Frontal cortex (tissue), 2 donors: ENCODE data around the gene MZT2A.

- RAMPAGE, long total RNA: no peak
Observed at GRCh38 chr2:128536996-128537679, 218.5 kb upstream of the HS6ST1 start.

GRCh38 chr2:128988578-128989049 is 669.9 kb upstream of the HS6ST1 start:
- RAMPAGE, long total RNA: no peak

DNA sequence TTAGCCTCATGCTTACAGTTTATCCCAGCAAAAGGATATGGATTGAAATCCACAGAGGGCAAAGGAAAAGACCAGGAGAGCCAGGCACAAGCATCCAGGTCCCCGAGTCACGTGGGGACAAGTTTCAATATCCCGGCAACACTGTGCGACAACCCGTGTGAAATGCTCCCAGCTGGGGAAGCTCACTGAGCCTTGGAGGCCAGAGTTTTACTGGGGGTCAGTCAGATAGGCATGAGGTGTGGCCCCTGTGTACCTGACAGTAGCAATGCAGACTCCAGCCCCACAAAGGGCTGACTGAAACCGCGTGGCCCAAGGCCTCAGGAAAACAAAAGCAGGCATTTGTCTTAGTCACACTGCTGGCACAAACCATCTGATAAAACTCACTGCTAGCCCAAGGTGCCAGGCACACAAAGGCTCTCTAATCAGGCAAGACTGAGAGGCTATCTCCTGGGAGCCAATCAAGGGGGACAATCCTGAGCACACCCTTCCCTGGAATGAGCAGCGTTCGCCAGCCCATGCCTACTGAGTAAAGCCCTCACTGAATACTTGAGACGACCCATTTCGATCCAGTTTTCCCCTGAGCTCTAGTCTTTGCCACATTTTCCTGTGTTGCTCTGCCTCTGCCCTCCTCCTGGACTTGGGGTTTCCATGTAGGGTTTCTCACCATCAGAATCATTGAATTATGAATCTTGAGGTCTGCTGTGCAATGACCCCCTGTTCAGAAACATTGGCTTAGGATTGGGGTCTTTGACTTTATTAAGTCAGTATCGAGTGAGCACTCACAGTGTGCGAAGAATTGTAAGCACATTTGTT is 786.5 kb upstream of the RAB6C start:
- RAMPAGE, long total RNA: no peak

GRCh38 chr2:130189070-130189504 is 7.0 kb downstream of the MZT2B start:
- RAMPAGE, long total RNA: no peak

DNA sequence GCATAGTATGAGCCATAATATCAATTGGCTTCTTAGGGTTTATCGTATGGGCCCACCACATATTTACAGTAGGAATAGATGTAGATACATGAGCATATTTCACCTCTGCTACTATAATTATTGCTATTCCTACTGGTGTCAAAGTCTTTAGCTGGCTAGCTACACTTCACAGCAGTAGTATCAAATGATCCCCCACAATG is 67.3 kb downstream of the CCDC115 start:
- RAMPAGE, long total RNA: no peak

DNA sequence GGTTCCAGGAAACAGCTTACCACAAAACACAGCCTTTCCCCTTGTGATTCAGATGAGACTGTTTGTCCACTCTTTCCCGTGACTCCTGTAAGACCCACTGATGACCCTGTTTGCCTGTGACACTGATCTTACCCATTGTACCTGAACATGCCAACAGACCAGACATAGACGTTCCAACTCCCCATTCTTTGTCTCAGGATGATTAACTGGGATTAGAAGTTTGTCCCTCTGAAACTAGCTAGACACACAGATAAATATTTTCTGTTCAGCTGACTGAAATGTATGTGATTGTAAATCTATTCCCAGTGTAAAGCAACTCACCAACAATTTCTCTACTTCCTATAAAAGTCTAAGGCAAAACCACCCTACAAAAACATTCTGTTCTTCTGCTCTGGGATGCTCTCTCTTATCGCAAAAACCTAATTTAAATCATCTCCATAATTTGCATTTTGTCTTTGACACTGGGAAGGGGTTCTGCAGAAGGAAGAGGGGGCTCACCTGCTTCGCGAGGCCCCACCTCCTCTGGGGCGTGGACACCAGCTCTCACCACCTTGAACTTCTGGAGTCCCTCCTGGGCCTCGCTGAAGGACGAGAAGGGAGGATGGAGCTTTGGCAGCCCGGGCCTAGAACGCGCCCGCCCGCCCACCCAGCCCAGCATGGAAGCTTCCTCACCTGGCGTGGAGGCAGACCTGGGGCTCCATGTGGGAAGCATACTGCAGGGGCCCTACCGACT is 629 bp downstream of the CCDC115 start:
- RAMPAGE, long total RNA: no peak

- RAMPAGE, long total RNA: no peak
Observed at GRCh38 chr2:130387762-130388130, 31.9 kb downstream of the PTPN18 start.

DNA sequence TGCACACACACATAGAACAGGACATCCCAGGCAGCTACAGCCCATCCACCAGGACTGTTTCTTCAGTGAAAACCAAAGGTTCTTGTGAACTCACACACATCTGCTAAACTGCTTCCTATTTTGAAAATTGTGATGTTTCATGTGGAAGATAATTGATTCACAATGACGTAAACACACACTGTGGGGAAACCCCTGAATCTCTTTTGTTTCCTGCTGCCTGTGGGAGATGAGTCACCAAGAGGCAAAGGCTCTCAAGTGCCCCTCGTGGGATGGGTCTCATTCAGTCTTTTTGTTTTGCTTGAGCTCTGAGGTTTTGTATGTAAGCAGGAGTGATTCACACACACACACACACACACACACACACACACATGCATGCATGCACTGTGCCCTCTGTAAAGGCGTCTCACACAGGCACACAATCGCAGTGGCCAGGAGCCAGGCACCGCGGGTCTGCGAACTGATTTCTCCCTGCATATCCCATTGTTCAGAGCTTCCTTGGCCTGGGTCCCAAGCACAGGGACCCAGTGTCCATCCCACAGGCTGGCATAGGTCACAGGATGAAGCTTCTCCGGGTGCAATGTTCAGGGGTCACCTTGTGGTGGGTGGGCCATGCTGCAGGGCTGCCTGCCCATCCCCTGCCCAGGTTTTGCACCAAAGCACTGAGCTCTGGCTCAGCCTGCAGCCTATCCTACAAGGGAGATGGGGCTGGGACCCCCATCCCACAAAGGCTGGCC is 12.1 kb upstream of the ARHGEF4 start:
- RAMPAGE, long total RNA: no peak

GRCh38 chr2:130837646-130838247 is 1.0 kb downstream of the ARHGEF4 start:
- RAMPAGE, long total RNA: no peak

GRCh38 chr2:130991848-130992206 is 101.4 kb downstream of the FAM168B start:
- RAMPAGE, long total RNA: no peak

GRCh38 chr2:131017242-131017806 is 75.9 kb downstream of the FAM168B start:
- RAMPAGE, long total RNA: no peak

DNA sequence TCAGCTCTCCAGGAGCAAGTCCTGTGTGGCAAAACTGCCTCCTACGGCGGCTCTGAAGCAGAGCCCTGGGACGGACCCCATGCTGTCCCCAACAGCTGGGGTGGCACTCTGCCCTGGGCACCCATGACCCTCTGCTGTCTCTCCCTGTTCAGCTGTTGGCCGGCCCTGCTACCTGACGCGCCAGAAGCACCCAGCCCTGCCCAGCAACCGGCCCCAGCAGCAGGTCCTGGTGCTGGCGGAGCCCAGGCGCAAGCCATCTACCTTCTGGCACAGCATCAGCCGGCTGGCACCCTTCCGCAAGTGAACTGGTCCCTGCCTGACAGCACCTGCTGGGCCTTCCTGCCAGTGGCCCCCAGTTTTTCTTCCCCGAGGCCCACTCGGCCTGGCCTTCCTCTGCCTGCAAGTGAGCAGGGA is 47.4 kb downstream of the FAM168B start:
- RAMPAGE, long total RNA: no peak

DNA sequence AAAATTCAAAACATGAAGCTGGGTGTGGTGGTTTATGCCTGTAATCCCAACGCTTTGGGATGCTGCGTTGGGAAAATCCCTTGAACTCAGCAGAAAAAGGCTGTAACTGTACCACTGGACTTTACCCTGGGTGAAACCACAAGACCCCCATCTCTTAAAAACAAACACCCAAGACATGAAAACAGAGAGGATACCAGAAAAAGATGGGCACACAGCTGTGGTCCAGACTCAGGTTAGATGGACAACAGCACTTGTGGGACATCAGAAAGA is 25.4 kb downstream of the FAM168B start:
- RAMPAGE, long total RNA: no peak

DNA sequence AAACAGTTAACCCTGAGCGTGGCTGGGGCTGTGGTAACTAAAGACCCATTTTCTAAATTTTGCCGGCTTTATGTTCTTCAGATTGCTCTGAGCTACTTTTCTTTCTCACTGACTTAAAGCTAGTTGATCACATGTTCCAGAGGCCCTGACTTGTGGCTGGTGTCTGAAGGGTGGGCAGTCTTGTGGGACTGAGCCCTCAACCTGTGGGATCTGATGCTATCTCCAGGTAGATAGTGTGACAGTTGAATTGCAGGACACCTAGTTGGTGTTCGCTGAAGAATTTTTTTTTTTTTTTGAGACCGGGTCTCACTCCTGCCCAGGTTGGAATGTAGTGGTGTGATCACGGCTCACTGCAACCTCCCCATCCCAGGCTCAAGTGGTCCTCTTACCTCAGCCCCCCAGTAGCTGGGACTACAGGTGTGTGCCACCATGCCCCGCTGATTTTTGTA is 7.7 kb downstream of the PLEKHB2 start:
- RAMPAGE, long total RNA: no peak

DNA sequence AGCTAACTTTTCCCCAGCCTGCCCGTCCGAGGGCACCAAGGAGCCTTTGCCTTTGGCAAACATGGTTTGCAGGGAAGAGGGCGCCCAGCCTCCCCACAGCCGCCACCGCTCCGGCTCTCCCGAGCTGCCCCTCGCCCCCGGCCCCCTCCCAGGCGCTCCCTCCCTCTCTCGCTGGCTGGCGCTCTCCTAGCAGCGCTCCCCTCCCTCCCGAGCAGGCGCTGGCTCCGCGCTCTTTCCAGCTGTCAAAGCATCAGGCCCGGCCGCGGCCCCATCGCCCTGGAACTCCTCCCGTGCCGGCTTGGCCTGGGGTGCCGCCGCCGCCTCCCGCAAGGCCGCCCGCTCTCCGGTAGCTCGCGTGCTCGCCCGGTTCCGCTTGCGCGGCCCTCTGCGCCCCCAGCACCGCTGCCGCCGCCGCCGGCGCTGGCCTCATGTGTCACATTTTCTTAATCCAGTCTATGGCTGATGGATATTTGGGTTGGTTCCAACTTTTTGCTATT is 10.7 kb downstream of the RAB6D start:
- RAMPAGE, long total RNA: no peak

DNA sequence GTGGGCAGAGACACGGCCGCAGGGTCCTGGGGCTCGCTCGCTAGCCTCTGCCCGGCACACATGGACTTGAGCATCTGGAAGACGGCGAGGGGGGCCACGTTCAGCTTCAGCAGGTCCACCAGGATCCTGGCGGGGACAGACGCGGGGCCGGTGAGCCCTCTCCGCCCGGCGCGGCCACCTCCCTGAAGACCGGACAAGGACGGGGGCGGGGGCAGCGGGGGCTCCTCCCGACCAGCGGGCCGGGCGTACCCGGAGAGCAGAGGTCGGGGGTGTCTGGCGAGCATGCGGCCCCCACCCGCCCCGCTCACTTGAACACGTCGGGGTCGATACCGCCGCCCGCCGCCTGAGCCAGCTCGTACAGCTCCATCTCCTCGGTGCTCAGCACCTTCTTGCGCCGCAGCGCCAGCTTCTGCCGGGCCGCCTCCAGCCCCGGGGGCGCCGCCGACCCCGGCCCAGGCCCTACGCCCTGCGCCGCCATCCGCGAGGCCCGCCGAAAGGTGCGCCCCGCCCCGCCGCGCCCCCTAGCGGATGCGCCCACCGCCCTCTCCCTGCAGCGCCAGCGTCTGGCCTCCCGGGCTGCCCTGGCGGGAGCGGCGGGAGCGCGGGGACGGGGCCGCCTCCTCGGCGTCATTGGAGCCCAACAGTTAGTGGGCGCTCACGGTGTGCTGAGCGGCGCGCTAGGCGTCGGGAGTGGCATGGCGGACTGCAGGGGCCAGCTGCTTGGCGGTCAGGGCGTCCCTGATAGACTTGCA is at the start of gene MZT2A:
Gene MZT2A, minus strand, starts transcription at position 499 of the 752 bp plus-strand sequence.
- RAMPAGE, long total RNA: no peak

DNA sequence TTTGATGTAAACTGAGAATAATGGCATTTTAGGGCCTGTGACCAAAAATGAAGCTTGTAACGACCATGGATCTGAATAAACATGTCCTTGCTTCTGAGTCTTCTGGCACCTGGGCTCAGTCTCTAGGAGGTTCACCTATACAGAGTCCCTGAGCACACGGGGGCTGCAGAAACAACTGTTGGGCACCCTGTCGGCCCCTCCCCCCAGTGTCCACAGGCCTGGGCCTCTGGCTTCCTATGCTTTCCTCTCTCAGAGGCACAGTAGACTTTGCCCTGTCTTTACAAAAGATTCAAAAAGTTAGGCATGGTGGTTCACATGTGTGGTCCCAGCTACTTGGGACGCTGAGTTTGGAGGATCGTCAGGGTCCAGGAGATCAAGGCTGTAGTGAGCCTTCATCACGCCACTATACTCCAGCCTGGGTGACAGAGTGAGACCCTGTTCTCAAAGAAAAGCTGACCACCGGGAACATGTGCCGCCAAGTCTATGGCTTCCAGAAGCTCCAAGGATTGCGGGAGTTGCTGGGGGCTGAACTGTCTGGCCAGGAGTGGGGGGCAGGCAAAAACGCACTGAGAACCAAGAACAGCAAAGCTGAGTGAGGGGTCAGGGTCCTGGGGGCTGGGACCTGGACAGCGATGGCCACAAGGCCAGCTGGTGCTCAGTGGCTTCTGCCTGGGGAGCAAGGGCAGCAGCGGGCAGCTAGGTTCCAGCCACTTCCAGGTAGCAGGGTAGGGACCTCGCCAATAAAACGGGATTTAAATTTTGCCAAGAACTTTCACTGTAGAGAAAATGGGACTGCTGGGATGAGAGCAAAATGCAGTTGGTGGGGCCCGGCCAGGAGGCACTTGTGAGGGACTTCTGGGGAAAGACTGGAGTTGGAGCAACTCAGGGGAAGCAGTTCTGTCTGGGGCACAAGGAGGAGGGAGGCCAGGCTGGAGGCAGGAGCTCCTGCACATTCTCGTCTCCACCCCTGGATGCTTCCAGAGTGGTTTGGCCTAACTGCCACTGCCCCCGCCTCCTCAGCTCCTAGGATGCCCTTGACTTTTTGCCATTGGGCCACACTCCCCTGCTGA is 5.9 kb upstream of the CCDC74A start:
- RAMPAGE, long total RNA: no peak

DNA sequence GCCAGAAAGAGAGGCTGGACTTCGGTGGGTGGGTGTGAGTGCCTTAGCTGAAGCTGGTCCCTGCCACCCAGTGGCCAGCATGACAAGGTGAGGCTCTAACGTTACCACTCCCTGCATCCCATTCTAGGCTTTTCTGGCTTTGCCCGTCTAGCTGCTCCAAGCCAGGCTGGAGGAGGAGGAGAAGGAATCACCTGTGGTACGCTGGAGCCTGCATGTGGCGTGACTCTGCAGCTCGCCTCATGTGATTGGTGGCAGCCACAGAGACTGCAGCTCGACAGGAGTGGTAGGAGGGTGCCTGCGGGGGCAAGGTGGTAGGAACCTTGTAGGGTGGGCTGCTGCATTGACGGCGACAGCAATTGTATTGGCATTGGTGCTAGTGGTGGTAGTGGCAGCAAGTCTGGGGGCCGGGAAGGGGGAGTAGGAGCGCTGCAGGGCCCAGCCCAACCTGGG is 17.3 kb downstream of the CCDC74A start:
- RAMPAGE, long total RNA: no peak

- RAMPAGE, long total RNA: no peak
Observed at GRCh38 chr2:131684780-131685393, 157.2 kb downstream of the CCDC74A start.

DNA sequence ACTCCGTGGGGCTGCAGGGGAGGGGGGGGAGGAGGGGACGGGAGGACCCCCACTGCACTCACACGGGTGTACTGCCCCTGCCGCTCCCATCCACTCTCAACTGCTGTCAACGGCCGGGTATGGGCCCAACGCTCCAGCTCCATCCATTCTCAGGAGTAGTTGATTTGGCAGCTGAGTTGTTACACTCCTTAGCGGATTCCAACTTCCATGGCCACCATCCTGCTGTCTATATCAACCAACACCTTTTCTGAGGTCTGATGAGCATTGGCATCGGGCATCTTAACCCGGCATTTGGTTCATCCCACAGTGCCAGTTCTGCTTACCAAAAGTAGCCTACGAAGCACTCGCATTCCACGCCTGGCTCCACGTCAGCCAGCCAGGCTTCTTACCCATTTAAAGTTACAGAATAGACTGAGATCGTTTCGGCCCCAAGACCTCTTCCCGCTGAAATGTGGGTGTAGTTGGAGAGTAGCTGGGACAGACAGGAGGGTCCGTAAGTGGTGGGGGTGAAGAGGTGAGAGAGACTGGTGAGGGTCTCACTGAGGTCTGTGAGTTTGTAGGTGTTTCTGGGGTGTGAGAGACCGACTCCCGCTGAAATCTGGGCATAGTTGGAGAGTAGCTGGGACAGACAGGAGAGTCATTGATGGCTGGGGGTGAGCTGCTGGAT is 119.6 kb upstream of the ANKRD30BL start:
- RAMPAGE, long total RNA: no peak